ENCODE data around the genes ALDH1A2, ADAM10 and LDHAL6B.

- PRO-cap = no peak
- RAMPAGE, long total RNA = no peak
Measured at GRCh38 chr15:57282338-57282783, 93.9 kb upstream of the CGNL1 start.

DNA sequence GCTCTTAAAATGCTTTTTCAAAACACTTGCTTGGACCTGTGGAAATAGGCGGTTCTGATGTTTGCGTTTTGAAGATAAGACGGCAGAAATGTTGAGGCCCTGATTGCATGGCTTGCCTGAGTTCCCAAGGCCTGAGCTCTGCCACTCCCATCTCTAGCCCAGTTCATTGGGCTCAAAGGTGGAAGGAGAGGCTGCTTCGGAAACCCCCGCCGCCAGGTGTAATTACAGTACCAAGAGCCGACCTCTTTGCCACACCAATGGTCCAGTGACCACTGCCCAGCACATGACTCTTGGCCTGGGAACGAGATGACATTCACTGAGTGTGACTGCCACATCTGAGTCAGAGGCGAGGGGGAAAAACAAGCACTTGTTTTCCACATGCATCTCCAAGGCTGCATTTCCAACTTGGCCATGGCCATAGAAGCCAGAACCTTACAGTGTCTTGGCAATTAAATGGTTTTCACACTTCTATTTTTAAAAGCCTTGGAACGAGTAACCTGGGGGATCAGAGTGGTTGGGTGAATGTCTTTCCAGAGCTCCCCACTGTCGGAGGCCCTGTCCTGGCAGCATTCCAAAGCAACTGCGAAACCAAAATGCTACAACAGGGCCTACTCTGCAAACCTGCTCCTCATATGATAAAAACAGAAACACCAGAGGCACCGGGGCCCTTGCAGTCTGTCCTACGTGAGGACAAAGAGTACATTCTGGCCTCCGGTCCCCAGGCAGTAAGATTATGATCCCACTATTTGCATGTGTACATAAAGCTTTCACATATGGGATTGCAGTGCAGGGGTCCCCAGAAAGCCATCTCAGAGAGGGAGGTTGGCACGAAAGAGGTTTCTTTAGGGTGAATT, 63.7 kb upstream of the CGNL1 start:
- PRO-cap = no peak
- RAMPAGE, long total RNA = no peak

- PRO-cap = no peak
- RAMPAGE, long total RNA = no peak
Measured at GRCh38 chr15:57334264-57334838, 42.0 kb upstream of the CGNL1 start.

DNA sequence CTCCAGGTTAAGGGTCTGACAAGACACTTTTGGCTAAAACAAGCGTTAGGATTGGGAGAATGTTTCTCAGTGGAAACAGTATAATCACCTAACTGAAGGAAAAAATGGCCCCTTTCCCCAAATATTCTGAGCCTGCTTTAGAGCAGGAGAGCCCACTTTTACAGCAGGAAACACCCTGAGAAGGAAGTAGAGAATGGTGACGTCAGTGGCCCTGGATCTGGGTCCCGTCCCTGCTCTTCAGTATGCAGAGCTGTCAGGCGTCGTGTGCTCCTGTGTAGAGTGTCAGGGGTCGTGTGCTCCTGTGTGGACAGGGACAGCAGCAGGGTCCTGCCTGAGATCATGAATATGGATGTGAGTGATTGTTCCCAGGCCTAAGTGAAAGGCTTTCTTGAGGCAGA, 45.2 kb downstream of the CGNL1 start:
- PRO-cap = no peak
- RAMPAGE, long total RNA = no peak

- PRO-cap = no peak
- RAMPAGE, long total RNA = no peak
Measured at GRCh38 chr15:57485688-57486381, 105.9 kb upstream of the MYZAP start.

- PRO-cap = no peak
- RAMPAGE, long total RNA = no peak
Measured at GRCh38 chr15:57635248-57635963, 43.7 kb downstream of the MYZAP start.

DNA sequence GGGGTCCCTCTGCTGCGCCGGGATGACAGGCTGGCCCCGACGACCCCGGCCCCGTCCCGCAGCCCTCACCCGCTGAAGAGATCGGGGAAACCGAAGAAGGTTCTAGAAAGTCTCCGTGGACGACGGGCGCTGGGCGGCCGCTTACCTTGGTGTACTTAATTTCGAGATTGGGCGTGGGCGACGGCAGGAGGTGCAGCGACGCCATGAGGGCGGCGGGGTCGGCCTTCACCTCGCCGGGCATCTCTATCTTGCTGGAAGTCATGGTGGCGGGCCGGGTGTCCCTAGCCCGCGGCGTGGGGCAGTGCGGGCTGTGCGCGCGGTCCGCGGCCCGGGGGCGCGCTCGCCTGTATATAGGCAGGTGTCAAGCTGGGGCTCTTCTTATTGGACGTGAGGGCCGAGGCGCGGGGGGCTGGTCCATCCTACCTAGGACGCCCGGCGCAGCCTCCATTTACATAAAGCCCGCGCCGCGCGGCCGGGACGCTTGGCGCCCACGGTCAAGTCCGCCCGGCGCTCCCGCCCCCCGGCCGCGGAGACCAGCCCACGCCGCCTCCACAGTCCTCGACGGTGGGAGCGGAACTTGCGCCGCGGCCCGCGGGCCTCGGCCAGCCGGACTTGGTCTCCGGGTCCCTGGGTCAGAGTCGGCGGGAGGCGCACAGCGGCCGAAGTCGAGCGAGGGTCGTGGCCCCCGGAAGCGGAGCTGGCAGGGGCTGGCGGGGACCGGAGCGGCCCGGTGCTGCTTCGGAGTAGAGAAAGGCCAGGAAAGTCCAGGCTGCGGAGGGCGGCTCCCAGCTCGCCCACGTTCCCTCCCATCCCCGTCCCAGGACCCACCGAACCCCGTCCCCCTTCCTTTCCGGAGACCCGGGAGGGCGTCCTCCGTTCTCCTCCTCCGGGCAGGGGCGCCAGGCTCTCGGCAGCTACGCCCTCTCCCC, at the start of gene ALDH1A2:
TSS of gene ALDH1A2 (minus strand) at position 323 of the 929 bp plus-strand sequence.
- PRO-cap = bidirectional peak, plus-strand start at position 455 of the sequence, minus-strand start at position 323 of the sequence
- RAMPAGE, long total RNA = start-site peak on the minus strand centred at position 310 of the sequence, 54 bp wide, 73 reads

- PRO-cap = no peak
- RAMPAGE, long total RNA = no peak
Measured at GRCh38 chr15:58179631-58180221, 41.5 kb downstream of the AQP9 start.

DNA sequence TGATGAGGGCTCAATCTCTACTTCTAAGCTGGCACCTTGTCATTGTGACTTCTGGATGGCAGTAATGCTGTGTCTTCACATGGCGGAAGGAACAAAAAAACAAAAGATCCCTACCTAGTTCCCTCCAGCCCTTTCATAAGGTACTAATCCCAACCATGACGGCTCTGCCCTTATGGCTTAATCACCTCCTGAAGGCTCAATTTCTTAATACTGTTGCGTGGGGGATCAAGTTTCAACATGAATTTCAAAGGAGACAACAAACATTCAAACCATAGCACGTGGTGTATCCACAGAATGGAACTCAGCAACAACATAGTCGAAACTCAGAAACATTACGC, 120.7 kb downstream of the AQP9 start:
- PRO-cap = no peak
- RAMPAGE, long total RNA = no peak

- PRO-cap = no peak
- RAMPAGE, long total RNA = no peak
Measured at GRCh38 chr15:58742367-58742872, 7.1 kb downstream of the ADAM10 start.

DNA sequence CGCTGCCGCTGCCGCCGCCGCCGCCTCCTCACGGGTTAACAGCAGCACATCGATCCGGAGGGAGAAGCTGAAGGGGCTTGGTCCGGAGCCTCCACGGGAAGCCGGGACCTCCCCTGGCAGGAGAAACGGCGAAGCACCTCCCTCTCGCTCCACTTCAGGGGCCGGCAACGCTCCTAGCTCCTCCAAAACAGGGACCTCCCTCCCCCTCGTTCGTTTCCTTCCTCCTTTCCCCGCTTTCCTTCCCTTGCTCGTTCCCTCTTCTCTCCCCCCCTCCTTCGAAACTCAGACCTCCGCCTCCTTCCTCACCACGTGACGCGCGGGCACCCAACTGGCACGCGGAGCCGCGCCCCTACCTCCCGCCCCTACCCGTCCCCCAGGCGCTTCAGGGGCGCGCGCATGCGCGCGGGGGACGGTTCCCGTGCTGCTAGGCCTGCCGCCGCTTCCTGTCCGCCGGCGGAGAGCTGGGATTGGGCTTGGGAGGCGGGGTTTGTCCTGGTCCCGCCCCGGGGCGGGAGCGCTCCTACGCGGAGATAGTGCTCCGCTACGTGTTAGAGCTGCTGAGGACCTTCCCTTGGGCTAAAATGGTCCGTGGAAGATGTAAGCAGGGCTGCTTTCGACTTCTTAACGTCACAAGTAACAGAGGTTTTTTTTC, at the start of gene ADAM10:
TSS of gene ADAM10 (minus strand) at position 169 of the 652 bp plus-strand sequence.
- PRO-cap = bidirectional peak, plus-strand start at position 551 of the sequence, minus-strand start at position 208 of the sequence
- RAMPAGE, long total RNA = start-site peak on the minus strand centred at position 153 of the sequence, 159 bp wide, 463 reads

GRCh38 chr15:58750191-58750362, 570 bp upstream of the ADAM10 start:
- PRO-cap = no peak
- RAMPAGE, long total RNA = no peak

DNA sequence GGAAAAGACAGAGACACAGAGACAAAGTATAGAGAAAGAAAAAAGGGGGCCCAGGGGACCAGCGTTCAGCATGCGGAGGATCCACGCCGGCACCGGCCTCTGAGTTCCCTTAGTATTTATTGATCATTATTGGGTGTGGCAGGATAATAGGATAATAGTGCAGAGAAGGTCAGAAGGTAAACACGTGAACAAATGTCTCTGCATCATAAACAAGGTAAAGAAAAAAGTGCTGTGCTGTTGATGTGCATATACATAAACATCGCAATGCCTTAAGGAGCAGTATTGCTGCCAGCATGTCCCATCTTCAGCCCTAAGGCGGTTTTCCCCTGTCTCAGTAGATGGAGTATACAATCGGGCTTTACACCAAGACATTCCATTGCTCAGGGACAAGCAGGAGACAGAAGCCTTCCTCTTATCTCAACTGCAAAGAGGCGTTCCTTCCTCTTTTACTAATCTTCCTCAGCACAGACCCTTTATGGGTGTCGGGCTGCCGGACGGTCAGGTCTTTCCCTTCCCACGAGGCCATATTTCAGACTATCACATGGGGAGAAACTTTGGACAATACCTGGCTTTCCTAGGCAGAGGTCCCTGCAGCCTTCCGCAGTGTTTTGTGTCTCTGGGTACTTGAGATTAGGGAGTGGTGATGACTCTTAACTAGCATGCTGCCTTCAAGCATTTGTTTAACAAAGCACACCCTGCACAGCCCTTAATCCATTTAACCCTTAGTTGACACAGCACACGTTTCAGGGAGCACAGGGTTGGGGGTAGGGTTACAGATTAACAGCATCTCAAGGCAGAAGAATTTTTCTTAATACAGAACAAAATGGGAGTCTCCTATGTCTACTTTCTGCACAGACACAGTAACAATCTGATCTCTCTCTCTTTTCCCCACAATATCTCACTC, 62.6 kb downstream of the MINDY2 start:
- PRO-cap = no peak
- RAMPAGE, long total RNA = no peak

DNA sequence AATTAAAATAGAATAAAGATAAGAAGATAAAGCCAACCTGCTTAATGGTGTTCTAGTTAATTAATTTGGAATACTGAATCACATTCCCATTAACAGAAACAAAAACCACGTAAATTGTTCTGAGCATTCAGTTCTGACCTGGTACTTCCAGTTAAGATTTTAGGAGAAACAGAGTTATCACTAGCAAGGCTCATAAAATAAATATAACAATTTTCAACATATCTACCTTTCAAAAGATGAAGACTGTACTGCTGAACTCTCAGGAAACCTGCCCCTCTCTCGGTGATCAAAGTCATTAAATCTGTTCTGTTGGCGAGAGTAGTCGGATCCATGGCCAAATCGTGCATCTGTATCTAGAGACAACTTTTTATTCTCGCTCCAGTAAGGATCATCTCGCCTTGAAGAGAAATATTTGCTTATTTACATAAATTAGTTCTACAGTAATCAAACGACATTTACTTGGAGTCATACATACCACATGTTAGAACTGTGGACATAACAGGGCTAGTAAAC, 45.3 kb downstream of the SLTM start:
- PRO-cap = no peak
- RAMPAGE, long total RNA = no peak

- PRO-cap = no peak
- RAMPAGE, long total RNA = no peak
Measured at GRCh38 chr15:58913120-58913875, 20.2 kb downstream of the SLTM start.

- PRO-cap = unidirectional peak, plus-strand start at chr15:58933092
- RAMPAGE, long total RNA = no peak
Measured at GRCh38 chr15:58932969-58933260, 564 bp downstream of the SLTM start.

DNA sequence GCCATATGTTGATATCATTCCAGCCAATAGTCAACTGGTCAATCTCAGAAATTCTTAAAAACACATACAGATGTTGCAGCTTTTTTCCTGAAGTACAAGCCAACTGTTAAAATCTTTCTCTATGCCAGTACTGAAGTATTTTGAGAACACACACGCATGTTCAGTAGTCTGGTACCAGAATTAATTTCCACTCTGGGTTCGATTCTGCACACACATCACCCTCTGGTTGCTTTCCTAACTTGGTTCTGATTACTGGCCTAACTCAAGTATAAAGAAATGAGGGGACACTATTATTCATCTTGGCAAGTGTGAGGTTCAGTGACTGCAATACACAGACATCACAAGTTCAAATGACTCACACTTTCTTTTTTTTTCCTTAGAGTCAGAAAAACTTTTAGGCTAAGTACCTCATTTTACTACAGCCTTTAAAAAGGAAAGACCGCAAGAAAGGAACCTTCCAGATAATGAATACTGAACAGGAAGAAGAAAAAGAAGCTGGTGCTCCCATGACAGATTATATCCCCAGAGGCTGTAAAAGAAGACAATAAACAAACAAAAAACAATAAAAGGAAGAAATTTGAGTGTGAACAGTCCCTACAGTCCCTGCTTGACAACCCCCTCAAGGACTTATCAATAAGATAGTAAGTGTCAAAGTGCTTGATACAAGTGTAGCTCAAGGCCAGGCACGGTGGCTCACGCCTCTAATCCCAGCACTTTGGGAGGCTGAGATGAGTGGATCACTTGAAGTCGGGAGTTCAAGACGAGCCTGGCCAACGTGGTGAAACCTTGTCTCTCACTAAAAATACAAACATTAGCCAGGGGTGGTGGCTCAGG, 37.2 kb upstream of the LDHAL6B start:
- PRO-cap = no peak
- RAMPAGE, long total RNA = no peak

DNA sequence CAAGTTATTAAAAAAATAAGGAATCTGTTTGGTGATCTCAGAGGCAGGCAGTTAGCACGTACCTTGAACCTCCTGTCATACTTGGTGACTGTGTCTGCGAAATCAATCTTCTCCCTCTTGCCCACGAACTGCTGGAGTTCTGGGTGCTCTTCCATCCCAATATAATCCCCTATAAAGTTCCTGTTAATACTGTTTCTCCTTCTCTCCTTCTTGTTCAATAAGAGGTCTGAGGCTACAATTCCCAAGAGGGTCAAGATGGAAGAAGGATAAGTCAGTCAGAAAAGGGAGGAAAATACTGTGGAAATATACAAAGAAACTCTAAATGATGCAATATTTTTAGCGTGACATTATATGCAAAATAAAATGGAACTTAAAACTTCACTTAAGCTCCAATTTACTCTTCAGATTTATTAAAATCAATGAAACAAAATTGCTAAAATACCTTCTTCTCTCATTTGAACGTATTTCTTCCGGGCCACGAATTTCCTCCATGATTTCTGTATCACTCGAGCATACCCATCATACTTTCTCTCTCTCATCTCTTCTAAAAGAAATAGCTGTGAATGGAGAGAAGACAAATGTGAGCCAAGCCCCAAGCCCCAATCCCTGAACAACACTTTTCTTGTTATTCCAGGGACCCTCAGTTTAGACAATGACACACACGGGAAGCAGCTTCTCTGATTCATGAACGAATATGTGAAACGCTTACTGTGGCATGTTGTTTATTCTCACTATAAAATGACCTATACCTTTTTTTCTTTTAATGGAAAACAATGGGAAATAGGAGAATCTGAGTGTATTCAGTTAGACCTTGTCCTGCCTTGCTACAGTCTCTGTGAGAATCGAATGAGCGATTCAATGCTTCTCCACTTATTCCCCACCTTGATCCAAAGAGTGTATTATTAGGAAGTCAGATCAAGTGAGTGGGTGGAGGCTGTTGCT, 32.7 kb upstream of the LDHAL6B start:
- PRO-cap = no peak
- RAMPAGE, long total RNA = start-site peak on the minus strand centred at position 526 of the sequence, 40 bp wide, 54 reads; start-site peak on the minus strand centred at position 639 of the sequence, 76 bp wide, 34 reads

DNA sequence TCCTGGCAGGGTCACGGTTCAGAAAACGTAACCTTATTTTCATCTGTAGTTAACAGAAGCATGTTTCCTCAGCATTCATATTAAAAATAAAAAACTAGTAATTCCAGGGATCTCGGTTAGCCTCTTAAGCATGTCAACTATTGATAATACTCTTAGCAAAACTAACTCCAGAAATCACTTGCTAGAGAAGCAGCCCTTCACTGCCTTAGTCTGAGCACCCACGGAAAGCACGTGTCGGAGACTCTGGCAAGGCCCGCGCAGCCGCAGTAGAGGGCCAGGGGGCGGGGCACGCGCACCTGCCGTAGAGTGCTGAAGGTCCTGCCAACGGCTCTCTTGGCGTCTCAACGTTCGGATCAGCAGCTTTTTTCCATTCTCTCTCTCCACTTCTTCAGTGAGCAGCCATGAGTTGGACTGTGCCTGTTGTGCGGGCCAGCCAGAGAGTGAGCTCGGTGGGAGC, at the start of gene LDHAL6B:
TSS of gene LDHAL6B (plus strand) at position 304 of the 457 bp plus-strand sequence.
- PRO-cap = no peak
- RAMPAGE, long total RNA = no peak

DNA sequence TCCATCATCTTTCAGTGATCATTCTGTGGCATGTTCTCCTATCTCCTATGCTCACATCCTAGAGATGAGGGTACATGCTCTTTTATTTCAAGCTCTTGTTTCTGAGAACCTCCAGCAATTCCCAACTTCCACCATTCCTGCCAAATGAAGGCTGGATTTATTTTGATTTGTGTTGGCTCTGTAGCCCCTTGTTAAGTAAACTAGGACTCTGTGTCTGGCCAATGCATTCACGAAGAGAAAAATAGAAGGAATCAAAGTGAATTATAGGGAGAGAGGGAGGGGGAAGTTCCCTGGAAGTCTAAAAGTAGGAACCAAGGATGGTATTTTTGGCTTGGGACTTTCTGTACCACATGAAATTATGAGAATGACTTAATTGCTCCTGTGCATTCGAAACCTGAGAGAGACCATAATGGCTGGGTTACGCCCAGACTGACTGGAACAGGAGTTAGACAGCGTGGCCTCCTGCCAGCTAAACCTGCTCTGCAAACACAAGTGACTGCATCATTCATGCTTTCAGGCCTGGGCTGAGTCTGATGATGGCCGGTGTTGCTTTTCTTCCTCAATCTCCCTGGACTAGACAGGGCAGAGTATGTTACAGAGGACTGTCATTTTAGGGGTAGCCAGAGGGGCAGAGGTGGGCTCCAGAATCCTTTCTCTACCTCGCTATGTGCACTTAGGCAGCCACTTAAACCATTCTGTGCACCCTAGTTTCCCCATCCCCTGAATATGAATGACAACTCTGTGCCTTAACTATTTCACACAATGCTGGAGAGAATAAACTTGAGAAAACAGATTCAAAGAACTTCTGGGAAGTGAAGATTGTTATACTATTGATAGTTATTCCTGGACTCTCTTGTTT, 58.9 kb downstream of the MYO1E start:
- PRO-cap = unidirectional peak, plus-strand start at position 516 of the sequence
- RAMPAGE, long total RNA = start-site peak on the minus strand centred at position 682 of the sequence, 364 bp wide, 16 reads

All from vagina (tissue), 1 donor.